ENCODE measurements around a stretch of chr18.

- RAMPAGE, total RNA = no peak
These were observed 50.5 kb downstream of the MALT1 start for GRCh38 chr18:58721650-58722247.

DNA sequence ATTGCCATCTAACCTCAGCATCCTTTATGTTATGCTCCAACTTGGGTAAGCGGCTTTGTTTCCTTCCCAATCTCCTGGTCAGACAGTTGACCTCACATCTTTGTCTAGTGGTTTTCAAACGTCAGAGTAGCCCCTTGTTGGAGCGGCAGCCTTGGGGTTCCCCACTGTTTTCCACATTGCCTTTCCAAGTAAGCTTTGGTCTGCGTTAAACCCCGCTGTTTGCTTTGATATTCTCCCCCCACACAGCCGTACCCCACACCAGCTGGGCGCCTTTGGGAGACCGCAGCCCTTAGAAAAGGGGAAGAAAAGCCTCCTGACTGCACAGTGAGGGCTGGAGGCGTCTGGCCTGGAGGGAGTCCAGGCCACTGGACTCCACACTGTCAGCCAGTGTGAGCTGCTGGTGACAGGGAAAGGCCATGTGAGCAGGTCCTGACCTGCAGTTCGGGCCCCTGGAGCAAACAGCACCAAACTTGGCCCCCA is 83.4 kb downstream of the MALT1 start:
- RAMPAGE, total RNA = no peak

GRCh38 chr18:58785029-58785788 is 79.5 kb upstream of the ZNF532 start:
- RAMPAGE, total RNA = no peak

- RAMPAGE, total RNA = no peak
These were observed 56.9 kb upstream of the ZNF532 start for GRCh38 chr18:58807740-58808175.

DNA sequence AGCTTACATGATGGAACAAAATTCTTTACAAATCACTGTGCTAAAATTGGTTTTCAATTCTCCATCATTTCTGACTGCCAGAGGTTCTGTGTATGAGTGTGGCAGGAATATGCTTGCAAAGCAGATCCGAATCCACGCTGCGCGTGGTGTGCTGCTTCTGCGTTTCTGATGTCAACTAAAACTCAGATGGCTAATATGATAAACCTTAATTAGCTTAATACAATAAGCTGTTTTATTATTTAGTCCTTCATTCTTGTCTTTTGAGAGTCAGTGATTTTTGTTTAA is 2.2 kb downstream of the ZNF532 start:
- RAMPAGE, total RNA = no peak

DNA sequence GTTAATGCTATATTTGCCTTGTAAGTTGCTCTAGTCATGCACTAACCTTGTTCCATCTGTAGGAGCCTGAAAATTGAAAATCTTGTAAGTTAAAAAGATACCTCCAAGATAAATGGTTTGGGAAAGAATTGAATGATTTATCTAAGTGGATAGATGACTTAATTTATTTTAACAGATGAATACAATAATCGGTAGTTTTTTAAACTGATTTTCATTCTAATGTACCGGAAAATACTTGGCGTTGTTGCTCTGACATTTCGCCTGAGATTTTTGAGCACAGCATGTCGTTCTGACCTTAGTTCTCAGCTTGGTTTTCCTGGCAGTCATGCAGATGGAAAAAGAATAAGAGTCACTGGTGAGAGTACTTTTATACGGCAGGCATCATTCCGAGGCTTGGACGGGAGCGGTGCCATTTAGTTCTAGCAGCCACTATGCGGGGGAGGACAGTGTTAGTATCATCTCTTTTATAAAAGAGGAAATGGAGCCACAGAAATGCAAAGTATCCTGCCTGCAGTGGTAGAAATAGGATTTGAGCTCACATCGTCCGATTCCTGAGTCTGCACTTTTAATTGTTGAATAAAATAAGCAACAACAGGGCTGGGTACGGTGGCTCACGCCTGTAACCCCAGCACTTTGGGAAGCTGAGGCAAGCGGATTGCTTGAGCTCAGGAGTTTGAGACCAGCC is 134.1 kb downstream of the ZNF532 start:
- RAMPAGE, total RNA = no peak

DNA sequence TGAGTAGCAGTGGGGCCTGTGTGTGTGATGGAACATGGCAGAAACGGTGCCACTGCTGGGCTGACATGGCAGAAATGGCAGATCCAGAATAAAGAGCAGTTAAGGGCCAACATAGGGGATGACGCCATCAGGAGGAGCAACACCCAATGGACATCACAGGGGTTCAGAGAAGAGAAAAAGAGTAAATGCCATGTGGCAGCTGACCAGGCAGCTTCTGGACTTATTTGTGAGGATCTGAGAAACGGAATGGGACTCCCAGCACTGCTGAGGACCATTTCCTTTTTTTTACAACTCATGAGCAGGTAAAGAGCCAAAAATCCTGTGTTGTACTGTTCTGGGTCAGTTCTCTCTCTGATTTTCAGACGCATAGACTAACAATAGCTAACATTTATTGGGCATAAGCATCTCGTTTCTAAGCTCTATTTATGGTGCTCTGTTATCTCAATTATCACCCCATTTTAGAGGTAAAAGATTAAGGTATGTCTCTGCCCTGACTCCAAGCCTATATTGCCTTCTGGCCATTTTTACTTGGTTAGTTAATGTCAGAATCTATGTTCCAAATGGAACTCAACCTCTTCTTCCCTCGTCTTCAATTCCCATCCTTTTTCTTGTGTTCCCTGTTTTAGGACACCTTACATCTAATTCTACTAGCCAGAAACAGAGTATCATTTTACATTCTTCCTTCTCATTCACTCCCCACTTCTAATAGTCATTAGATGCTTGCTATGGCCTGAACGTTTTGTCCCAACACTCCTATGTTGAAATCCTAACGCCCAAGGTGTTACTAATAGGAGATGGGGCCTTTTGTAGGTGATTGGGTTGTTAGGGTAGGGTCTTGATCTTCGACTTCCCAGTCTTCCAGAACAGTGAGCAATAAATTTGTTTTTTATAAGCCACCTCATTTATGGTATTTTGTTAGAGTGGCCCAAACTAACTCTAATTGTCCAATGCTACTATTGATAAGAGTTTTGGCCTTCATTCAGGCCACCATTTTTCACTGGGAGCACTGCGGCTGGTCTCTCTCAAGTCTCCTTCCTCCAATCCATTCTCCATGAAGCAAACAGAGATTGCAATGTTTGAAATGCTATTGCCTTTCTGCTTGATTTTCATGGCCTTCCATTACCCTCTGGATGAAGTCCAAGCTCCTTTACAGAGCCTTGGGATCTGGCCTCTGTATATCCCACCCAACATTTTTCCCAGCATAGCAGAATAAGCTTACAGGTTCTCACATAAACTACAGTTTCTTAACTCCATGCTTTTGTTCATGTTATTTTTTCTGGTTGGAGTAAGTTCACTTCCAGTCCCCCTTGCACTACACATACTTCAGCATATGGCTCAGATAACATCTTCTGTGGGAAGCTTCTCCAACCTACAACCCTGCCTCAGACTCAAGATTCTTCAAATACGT is 6.9 kb upstream of the CPLX4 start:
- RAMPAGE, total RNA = no peak

- RAMPAGE, total RNA = no peak
These were observed 3.8 kb downstream of the LMAN1 start for GRCh38 chr18:59355270-59355630.

- RAMPAGE, total RNA = no peak
These were observed 150.9 kb upstream of the LMAN1 start for GRCh38 chr18:59509747-59510502.

DNA sequence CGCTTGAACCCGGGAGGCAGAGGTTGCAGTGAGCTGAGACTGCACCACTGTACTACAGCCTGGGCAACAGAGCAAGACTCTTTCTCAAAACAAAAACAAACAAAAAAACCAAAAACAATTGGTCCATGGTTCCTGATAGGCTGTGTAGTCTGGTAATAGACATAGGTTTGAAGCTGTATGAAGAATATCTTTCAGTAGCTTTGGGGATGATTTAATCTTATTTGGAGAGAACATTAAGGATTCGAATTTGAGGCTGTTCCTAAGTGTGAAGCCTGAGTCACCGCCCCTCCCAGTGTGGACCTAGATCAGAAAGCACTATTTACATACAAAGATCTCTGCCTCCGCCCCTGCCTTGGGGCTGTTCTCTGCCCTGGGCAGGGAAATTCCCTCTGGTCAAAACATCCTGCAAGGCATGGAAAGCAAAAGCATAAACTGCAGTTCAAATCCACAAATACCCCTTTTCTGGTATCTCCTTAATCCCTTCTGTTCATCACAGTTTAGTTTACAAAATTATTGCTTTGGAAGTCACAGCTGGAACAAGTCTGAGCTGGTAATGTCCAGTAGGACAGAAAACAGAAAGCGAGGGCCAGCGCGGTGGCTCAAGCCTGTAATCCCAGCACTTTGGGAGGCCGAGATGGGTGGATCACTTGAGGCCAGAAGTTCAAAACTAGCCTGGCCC is 52.7 kb upstream of the PMAIP1 start:
- RAMPAGE, total RNA = no peak

GRCh38 chr18:59900111-59900832 is 476 bp downstream of the PMAIP1 start:
- RAMPAGE, total RNA = no peak

GRCh38 chr18:59980412-59980649 is 80.5 kb downstream of the PMAIP1 start:
- RAMPAGE, total RNA = no peak

- RAMPAGE, total RNA = no peak
These were observed 220.7 kb downstream of the CDH20 start for GRCh38 chr18:61553885-61554301.

GRCh38 chr18:61635833-61636928 is 256.6 kb downstream of the RNF152 start:
- RAMPAGE, total RNA = no peak

- RAMPAGE, total RNA = no peak
These were observed 59.9 kb downstream of the RNF152 start for GRCh38 chr18:61832972-61833221.

- RAMPAGE, total RNA = no peak
These were observed 3.9 kb upstream of the RNF152 start for GRCh38 chr18:61896557-61897225.

GRCh38 chr18:62056299-62057183 is 130.3 kb downstream of the PIGN start:
- RAMPAGE, total RNA = no peak

- RAMPAGE, total RNA = no peak
These were observed 4.7 kb downstream of the TNFRSF11A start for GRCh38 chr18:62329373-62330685.

GRCh38 chr18:62715994-62716517 is 715 bp downstream of the PHLPP1 start:
- RAMPAGE, total RNA = no peak

GRCh38 chr18:62716518-62716848 is 1.1 kb downstream of the PHLPP1 start:
- RAMPAGE, total RNA = no peak

Data from foreskin keratinocyte (primary cell).